Aortic smooth muscle cell (primary cell): ENCODE results near the gene TEX51.

DNA sequence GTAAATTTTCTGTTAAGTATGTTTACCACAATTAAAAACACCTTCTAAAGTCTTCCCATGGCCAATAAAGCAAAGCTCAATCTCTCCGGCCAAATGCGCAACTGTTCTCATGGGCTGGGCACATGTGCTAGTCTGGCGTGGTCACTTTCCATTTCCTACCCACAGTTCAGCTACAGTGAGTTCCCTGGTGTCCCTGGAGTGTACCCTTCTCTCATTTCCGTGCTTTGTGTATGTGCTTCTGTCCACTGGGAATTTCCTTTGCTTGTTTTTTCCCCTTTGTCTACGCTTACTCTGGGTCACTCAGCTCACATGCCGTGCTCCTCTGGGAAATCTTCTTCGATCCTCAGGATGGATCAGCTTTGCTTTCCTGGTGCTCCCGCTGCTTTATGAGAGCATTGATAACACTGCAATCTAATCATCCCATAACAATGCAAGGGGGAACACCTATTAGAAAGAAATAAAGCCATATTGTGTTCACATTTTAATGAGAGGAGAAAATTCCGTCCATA lies 69.6 kb upstream of the GYPC start:
- RRBS = no CpG with 5 or more reads among the region's 9 CpGs

DNA sequence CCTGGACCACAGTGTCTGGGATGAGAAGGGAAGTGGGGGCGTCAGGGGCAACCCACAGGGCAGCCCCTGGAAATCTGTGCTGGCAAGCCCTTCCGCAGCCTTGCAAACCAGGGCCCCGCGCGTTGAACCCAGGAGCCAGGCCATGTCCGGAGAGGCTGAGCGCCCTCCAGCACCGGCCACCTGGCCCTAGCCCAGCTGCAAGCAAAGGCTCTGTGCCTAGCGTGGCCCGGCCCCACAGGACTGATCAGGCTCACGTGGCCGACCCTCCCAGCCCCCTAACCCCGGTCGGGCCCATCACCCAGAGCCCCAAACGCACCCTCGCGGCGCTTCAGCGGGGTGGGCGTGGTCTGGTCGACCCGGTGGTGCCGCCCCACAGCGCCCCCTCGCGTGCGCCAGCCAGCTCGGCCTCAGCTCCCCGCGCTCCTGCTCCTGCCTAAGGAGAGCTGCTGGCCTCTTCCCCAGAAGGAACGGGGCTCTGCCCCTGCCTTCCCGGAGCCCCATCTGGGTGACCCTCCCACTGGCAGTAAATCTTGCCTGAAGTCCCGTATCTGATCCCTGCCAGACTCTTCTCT lies 12.5 kb upstream of the TEX51 start:
- RRBS = 3% methylated on average over 13 of the region's 33 CpGs

DNA sequence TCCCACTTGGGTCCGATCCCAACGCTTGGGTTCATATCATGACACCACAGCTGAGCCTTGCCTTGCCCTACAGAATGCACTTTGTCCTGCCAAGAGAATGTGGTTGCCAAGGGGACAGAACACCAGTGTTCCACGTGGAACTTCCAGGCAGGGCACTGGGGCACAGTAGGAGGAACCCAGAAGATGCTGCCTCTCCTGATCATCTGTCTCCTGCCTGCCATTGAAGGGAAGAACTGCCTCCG lies at the start of gene TEX51:
Gene TEX51 (plus strand): TSS at position 155 of the 242 bp plus-strand sequence.
- RRBS = no CpG with 5 or more reads among the region's 4 CpGs

GRCh38 chr2:126971703-126971975 lies 72.9 kb downstream of the TEX51 start:
- RRBS = no CpG with 5 or more reads among the region's 9 CpGs

DNA sequence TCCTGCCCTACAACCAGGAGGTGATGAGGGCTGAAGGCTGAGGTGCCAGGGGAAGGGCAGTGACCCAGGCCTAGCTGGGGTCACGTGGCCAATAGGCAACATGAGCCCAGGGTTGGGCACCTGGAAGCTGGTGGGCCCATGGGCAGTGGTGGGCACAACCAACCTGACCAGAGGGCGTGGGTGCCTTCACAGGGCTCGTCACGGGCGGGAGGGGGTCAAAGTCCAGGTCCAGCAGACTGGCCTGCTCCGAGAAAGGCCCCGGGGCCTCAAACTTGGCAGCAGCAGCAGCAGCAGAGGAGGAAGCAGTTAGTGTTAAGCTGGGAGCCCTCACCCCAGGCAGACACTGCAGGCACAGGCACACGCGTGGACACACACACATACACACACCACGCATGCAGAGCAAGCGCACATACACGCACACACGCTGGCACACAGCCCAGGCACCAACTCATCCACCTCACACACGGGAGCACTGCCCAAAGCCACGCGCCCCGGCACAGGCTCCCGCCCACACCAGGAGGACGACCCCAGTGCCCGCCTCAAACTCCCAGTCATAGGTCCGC lies 53.1 kb downstream of the BIN1 start:
- RRBS = no CpG with 5 or more reads among the region's 21 CpGs

- RRBS = no CpG with 5 or more reads among the region's 16 CpGs
Measured at GRCh38 chr2:127094300-127094946, 12.5 kb downstream of the BIN1 start.

GRCh38 chr2:127105529-127106685 lies 1.0 kb downstream of the BIN1 start:
- RRBS = 2% methylated on average over 37 of the region's 64 CpGs

DNA sequence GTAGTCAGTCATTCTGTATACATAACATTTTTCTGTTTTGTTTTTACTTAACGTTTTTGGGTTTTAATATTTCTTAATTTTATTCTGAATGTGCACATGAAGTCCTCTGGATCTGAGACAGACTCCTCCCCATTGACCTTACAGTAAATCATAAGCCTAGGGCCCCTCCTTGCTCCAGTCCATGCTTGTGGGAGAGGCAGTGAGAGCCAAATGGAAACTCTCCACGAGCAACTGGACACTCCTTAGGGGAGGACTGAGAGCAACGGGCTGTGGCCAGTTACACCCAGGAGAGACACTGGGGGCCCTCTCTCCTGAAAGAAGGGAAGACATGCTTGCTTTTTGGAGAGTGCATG lies 48.9 kb upstream of the BIN1 start:
- RRBS = no CpG with 5 or more reads among the region's 3 CpGs

- RRBS = no CpG with 5 or more reads among the region's 17 CpGs
Measured at GRCh38 chr2:127220549-127221134, 543 bp upstream of the CYP27C1 start.

DNA sequence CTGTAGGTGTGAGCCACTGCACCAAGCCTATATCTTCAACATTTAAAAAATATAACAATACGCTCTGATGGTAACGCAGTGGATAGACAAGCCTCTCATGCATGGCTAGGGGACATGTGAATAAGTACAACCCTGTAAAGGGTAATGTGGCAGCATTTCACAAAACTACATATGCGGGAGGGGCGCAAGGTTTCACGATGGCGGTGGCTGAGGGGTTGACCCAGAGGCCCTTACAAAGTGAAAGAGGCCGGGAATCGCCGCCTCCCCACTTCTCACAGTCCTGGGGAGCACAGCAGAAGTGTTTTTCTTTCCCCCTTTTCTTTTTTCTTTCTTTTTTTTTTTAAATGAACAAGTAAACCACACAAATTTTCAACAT lies 26.8 kb upstream of the CYP27C1 start:
- RRBS = no CpG with 5 or more reads among the region's 9 CpGs

GRCh38 chr2:127322017-127322527 lies 28.1 kb upstream of the ERCC3 start:
- RRBS = no CpG with 5 or more reads among the region's 5 CpGs

- RRBS = no CpG with 5 or more reads among the region's 16 CpGs
Measured at GRCh38 chr2:127370903-127371641, 16.7 kb downstream of the MAP3K2 start.

DNA sequence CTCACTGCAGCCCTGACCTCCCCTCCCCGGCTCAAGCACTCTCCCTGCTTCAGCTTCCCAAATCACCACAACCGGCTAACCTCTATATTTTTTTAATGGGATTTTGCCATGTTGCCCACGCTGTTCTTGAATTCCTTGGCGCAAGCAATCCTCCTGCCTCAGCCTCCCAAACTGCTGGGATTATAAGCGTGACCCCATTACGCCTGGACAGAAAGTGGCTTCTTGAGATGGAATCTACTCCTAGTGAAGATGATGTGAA lies 3.1 kb downstream of the MAP3K2 start:
- RRBS = 100% methylated on average over 1 of the region's 6 CpGs

- RRBS = no CpG with 5 or more reads among the region's 4 CpGs
Measured at GRCh38 chr2:127404691-127405134, 13.5 kb upstream of the PROC start.

DNA sequence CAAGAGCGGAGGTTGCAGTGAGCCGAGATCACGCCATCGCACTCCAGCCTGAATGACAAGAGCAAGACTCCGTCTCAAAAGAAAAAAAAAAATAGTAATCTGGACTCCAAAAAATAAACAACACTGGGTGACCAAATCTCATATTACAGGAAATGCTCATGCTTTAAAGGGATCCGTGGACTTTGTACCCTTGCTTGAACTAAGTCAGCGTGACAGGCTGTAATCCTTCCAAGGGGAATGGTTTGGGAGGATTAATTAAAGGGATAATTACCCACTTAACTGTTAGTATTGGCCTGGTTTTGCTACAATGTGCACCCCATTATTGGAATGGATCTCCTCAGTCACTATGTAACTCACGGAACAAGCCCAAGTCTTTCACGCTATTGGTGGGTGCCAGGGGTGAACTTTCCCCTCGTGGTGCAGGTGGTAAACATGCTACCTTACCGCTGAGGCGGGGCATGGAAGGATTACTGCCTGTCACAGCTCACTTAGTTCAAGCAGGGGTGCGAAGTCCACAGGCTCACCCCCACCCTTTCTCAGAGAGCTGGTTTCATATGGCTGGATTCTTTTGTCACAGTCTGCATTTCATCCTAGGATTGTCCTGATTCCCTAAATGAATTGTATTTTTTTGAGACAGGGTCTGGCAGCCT lies 36.8 kb downstream of the PROC start:
- RRBS = no CpG with 5 or more reads among the region's 13 CpGs

DNA sequence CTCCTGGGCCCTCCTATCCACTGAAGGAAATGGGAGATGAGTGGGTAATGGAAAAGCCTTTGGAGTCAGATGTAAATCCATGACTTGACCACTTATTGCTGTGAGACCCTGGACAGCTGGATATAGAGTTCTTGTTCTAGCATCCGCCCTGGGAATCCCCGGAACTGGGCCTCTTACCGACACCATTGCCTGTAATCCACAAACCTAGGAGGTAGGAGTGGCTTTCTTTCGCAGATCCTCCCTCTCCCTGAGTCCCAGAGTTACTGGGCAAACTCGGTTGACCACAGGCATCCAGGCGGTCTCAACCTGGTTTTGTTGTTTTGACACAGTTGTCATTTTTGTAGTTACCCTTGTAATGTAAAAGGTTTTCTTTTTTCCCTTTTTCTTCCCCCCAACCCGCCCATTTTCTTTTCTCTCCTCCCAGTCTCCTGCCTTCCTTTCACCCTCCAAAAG lies 45.5 kb downstream of the PROC start:
- RRBS = no CpG with 5 or more reads among the region's 7 CpGs

GRCh38 chr2:127500997-127501929 lies 25.0 kb downstream of the IWS1 start:
- RRBS = no CpG with 5 or more reads among the region's 9 CpGs

DNA sequence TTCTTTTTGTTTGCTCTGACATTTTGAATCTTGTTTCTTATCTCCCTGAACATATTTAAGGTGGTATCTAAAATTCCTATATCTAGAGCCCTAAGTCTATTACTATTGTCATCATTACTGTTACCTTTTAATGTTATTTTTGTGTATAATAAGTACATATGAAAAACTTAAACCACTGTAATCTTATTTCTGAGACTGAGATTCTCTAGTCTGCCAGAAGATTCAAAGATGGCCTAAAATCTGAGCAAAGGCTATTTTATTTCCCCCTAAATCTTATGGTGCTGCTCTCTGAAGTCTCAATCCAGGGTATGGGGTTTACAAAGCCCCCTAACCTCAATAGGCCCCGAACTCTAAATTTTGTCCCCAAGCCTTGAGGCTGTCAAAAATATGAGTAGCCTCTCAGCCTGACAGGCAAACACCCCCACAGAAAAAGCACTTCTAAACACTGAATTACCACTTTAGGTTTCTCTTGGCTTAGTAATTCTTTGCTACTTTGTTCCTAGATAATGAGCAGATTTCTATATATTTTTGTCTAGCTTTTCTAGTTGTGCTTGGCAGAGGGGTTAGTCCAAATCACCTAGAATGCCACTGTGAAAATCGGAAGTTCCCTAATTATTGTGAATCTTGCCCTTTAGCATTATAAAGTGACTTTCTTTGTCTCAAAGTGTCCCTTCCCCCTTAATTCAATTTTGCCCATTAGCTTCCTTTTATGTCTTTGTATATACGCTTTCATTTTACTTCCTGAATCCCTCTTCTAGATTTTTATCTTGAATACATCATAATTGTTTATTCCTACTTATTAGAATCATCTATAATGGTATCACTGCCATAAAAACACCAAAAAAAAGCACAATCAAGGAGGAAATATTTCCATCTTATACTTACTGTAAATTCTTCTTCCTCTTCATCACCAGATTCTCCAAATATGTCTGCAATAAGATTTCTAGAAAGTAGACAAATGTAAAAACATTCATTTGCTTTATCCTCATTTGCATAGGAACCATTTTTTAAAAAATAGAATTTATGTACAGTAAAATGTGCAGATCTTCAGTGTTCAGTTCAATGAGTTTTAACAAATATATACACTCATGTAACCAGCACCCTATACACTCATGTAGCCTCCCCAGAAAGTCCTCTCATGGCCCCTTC lies 24.0 kb downstream of the IWS1 start:
- RRBS = no CpG with 5 or more reads among the region's 3 CpGs

DNA sequence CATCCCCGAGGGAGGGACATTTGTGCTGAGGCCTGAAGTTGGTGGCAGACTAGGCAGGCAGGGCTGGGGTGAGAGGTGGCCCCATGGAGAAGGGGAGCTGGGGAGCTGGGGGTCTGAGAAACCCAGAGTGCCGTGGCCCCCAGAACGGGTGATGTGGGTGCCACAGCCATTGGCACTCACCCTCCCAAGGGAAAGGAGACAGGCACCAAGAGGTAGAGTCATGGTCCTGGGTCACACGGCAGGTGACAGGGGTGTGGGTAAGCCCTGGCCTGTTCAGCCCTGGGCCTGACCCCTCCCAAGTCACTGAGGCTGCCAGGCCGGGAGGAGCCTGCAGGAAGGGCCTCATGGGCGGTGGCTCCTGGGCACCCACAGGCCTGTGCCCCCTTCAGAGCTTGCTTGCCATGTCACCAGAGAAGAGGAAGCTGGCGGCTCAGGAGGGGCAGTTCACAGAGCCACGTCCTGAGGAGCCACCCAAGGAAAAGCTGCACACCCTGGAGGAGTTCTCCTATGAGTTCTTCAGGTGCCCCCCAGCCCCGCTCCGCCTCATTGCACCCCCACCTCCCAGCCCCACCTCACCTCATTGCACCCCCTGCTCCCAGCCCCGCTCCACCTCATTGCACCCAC lies 15.5 kb upstream of the GPR17 start:
- RRBS = no CpG with 5 or more reads among the region's 11 CpGs

DNA sequence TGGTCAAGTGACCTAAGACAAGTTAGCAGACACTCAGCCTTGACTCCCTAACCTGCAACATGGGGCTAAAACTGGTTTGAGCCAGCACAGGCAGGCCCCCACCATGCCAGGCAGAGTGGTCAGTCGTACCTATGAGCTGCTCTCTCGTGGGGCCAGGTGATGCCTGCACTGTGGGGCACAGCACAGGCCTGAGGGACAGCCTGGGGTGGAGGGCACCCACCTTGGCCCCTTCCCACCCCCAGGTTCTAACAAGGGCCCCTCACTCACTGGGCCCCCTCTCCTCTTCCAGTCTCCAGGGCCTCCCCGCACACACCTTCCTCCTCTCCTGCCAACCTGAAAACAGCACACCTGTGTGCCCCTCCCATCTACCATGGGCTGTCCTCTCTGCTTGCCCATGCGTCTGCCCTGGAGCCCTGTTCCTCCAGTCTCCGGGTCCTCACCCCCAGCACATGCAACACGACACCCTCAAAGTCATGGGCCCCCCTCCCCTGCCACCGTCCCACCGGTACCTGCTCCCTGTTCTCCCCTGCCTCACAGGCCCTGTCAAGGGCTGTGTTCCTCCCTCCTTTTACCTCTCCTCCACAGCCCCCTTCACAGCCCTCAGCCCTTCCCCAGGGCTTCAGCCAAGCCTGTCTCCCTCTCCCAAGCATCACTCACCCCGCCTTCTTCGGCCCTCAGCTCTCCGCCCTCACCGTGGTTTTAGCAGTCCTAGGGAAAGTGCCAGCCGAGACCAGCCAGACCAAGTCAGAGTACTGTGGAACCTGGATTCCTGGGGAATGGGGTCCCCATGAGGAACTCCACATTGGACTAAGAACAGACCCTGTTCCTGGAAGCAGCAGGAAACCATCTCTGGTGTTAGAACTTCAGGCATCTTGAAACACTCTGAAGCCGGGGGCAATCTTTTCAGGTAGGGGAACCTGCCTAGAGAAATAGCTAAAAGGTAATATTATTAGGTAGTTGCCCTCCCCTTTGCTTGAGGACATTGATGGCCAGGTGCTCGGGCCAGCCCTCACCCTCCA lies 1.7 kb downstream of the GPR17 start:
- RRBS = 79% methylated on average over 4 of the region's 15 CpGs